ENCODE data around the genes C11orf87, ARHGAP20 and POU2AF2.

DNA sequence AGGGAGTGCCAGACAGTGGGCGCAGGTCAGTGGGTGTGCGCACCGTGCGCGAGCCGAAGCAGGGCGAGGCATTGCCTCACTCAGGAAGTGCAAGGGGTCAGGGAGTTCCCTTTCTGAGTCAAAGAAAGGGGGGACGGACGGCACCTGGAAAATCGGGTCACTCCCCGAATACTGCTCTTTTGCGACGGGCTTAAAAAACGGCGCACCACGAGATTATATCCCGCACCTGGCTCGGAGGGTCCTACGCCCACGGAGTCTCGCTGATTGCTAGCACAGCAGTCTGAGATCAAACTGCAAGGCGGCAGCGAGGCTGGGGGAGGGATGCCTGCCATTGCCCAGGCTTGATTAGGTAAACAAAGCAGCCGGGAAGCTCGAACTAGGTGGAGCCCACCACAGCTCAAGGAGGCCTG is 37.9 kb downstream of the ATM start:
- PRO-cap: no peak
- RAMPAGE, long total RNA, 4 experiments: no peak in any of the 4 experiments

DNA sequence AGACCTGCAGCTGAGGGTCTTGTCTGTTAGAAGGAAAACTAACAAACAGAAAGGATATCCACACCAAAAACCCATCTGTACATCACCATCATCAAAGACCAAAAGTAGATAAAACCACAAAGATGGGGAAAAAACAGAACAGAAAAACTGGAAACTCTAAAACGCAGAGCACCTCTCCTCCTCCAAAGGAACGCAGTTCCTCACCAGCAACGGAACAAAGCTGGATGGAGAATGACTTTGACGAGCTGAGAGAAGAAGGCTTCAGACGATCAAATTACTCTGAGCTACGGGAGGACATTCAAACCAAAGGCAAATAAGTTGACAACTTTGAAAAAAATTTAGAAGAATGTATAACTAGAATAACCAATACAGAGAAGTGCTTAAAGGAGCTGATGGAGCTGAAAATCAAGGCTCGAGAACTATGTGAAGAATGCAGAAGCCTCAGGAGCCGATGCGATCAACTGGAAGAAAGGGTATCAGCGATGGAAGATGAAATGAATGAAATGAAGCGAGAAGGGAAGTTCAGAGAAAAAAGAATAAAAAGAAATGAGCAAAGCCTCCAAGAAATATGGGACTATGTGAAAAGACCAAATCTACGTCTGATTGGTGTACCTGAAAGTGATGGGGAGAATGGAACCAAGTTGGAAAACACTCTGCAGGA is 109.5 kb downstream of the C11orf65 start:
- PRO-cap: no peak
- RAMPAGE, long total RNA, 4 experiments: start-site peak on the plus strand in 2 of 4 experiments, centred at positions 360 to 364 of the sequence, 6 to 20 reads per replicate

DNA sequence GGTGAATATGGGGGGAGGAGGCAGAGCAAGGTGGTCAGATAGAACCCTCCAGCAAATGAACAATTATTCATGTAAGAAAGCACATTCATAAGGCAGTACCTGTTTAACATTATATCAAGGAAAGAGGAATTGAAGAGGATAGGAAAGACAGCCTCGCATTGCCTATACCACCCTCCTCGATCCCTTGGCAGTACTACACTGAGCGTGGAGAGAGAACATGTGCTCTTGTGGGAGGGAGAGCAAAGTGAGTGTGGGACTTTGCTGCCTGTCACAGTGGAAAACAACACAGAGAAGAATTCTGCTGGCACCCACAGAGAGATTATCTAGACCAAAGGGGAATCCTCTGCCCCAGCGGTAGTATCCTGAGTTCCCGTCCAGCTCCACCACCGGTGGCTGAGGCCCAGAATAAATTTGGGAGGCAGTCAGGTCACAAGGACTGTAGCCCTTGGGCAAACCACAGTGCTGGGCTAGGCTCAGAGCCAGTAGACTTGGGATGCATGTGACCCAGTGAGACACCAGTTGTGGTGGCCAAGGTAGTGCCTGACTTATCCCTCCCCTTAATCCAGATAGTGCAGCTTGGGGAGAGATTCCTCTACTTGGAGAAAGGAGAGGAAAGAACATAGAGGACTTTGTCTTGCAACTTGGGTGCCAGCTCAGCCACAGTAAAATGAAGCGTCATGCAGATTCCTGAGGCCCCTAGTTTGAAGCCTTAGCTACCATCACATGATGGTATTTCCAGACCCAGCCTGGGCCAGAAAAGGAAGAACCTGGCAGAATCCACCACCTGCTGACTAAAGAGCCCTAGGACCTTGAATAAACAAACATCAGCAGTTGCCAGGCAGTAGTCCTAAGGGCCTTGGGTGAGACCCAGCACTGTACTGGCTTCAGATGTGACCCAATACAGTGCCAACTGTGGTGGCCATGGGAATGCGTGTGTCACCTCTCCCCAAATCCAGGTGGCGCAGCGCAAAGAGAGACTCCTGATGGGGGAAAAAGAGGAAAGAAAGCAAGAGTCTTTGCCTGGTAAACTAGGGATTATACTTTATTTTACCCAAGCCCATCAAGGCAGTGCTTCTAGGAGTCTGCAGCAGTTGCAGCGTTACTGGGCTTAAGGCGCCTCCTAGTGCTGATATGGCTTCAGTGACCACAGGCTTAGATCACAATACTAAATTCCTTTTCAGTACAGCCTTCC is 17.1 kb upstream of the DDX10 start:
- PRO-cap: no peak
- RAMPAGE, long total RNA, 4 experiments: no peak in any of the 4 experiments

DNA sequence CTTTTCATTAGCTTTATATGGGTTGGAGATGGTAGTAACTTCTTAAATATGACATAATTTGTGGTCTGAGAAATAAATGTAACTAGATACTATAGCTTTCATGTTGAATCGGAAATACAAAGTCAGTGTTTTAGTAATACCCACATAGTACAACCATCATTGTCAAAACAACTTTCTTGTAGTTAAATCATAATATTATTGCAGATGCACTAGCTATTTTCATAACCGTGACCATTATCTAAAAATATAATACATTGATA is 171.2 kb downstream of the DDX10 start:
- PRO-cap: no peak
- RAMPAGE, long total RNA, 4 experiments: no peak in any of the 4 experiments

DNA sequence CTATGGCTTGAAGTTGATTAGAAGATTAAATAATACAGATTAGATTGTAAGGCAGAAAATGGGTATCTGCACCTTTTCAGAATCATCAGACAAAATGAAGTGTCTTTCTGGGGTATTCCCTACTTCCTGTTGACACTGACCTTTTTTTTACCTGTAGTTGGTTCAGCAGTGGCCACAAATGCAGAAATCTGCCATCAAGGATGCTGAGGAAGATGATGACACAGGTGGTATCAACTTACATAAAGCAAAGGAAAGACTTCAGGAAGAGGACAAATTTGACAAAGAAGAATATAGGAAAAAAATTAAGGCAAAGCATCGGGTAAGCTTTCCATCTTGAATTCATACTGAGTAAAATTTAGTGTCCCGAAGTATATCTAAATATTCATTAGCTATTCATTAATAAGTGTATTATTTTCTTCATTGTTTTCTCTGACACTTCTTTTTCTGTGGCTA is 176.3 kb downstream of the DDX10 start:
- PRO-cap: no peak
- RAMPAGE, long total RNA, 4 experiments: no peak in any of the 4 experiments

DNA sequence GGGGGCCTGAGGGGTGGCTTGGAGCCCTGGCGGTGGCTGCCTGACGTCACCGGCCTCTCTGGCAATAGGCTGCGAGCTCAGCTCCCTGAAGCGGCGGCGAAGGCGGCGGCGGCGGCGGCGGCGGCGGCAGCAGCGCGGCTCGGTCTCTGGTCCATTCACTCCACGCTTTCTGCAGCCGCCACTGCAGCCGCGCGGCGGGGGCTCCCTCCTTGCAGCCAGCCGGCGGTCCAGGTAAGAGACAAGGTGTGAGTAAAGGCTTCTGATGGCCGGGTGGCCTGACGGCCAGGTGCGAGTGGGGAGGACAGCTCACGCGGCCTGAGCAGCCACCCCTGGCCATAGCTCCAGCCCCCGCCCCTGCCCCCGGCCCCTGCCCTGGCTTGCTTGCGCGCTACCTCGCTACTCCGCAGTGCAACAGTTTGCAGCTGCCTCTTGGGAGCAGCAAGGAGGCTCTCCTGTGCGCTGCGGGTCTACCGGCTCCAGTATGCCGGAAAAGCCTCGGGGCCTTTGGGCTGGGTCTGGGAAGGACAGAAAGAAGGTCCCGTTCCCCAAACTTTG is at the start of gene C11orf87:
Gene C11orf87 (plus strand): TSS at position 158 of the 555 bp plus-strand sequence.
- PRO-cap: no peak
- RAMPAGE, long total RNA, 4 experiments: no peak in any of the 4 experiments

GRCh38 chr11:110148627-110149188 is 55.5 kb downstream of the ZC3H12C start:
- PRO-cap: no peak
- RAMPAGE, long total RNA, 4 experiments: no peak in any of the 4 experiments

GRCh38 chr11:110257571-110258328 is 38.7 kb downstream of the RDX start:
- PRO-cap: no peak
- RAMPAGE, long total RNA, 4 experiments: no peak in any of the 4 experiments

DNA sequence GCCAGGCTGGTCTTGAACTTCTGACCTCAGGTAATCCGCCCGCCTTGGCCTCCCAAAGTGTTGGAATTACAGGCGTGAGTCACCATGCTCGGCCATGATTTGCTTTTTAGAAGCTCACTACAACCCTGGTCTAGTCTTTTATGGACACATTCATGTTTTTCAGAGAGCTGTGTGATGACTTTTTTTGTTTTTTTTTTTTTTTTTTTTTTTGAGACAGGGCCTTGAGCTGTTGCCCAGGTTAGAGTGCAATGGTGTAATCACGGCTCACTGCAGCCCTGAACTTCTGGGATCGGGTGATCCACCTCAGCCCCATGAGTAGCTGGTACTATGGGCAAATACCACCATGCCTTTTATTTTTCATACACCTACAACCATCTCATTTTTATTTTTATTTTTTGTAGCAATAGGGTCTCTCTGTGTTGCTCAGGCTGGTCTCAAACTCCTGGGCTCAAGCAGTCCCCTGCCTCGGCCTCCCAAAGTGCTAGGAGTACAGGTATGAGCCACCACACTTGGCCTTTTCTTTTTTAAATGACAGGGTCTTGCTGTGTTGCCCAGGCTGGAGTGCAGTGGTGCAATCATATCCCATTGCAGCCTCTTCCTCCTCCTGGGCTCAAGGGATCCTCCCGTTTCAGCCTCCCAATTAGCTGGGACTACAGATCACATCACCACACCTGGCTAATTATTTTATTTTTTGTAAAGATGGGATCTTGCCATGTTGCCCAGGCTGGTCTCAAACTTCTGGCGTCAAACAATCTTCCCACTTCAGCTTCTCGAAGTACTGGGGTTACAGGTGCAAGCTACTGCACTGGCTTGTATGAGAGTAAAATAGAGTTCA is 5.0 kb downstream of the FDX1 start:
- PRO-cap: no peak
- RAMPAGE, long total RNA, 4 experiments: no peak in any of the 4 experiments

DNA sequence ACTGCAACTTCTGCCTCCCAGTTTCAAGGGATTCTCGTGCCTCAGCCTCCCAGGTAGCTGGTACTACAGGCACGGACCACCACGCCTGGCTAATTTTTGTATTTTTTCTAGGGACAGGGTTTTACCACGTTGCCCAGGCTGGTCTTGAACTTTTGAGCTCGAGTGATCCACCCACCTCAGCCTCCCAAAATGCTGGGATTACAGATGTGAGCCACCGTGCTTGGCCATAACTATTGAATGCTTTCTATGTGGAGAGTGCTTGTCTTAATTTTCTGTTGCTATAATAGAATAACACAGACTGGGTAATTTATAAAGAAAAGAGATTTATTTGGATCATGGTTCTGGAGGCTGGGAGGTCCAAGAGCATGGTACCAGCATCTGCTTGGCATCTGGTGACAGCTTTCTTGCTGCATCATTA is 34.2 kb downstream of the FDX1 start:
- PRO-cap: no peak
- RAMPAGE, long total RNA, 4 experiments: no peak in any of the 4 experiments

DNA sequence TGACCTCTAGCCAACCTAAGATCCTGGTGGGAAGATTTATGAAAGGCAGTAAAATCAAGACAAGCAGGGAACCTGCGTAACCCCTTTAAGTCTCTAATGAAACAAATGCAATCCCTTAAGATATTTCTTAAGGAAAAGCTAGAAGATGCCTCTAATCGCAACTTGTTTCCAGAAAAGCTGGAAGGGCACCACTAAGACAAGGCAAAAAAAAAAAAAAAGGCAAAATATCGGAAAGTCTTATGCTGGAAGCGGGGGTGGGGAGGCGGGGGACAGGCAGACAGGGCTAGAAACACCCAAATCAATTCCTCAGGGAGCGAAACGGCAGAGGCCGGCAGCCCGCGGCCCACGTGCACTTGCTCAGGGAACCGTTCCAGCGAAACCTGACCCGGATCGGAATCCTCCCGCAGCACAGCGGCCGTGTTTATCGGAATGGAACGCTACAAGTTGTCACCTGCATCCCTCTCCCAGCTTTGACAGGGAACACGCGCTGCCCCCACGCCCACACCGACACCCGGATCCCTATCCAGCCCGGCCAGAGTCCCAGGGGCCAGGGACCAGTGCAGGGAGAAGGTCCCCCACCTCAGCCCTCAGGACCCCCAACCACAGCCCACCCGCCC is 1.3 kb downstream of the ARHGAP20 start:
- PRO-cap: unidirectional peak, plus-strand start at position 418 of the sequence
- RAMPAGE, long total RNA, 4 experiments: no peak in any of the 4 experiments

DNA sequence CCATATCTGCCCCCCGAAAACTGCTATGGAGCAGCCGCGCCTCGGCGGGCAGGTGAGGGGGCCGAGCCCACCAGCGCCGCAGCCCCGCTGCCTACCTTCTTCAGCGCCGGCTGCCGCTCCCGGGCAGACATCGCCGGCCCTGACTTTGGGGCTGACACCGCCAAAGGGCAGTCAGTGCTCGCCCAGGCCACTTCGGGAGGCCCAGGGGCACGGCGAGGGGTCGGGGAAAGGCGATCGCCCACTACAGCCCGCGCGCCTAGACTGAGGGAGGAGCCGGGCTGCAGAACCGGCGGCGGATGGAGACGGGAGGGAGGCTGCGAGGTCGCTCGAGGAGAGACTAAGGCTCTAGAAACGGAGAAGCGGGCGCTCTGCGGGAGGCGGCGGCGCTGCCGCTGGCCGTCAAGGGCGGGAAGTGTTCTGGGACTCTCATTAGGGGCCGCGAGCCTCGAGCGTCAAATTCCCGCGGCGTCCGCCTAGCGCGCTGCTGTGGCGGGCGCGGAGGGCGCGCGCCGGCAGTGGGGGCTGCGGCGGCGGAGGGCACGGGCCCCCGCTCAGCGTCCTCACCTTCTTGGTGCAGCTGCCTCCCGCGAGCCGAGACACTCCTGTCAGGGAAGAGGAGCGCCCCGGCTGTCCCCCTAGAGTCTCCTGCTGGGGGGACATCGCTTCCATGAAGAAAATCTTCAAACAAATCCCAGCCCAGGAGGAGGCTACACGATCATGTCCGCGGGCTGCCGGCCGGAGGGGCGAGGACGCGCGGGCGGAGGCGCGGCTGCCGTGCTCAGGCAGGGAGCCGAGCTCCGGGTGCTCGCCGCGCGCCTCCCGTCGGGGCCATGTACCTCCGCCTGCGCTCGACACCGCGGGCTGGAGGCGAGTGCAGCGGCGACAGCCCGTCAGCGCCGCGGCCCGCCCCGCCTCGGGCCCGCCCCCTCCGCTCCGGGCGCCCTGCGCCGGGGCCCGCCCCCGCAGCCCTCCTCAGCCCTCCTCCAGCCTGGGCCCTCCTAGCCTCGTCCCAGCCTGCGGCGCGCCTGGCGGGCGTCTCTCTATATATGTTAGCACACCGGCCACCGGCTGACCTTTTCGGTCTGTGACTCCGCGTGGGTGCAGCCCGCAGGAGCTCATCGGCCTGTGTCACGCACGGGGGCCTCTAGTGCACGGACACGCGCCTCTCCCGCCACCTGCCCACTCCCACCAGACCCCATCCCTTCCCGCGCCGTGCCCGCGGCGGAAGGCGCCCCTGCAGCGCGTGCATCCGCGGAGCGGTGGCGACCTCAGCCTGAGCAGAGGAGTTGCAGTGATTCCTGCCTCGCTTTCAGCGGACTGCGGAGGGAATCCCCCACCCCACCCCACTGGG is at the start of gene ARHGAP20:
Gene ARHGAP20 (minus strand): TSS at position 875 of the 1,351 bp plus-strand sequence.
- PRO-cap: bidirectional peak, plus-strand start at position 1,001 of the sequence, minus-strand start at position 863 of the sequence
- RAMPAGE, long total RNA, 4 experiments: no peak in any of the 4 experiments

DNA sequence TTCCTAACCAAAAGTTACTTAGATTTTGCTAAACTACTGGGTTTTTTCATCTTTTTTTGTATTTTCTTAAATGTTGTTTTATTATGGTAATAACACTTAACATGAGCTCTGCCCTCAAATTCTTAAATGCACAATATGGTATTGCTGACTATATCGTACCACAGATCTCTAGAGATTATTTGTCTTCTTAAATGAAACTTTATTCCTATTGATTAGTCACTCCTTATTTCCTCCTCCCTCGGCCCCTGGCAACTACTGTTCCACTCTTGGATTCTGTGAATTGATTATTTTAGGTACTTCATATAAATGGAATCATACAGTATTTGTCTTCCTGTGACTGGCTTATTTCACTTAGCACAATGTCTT is 113.4 kb upstream of the POU2AF2 start:
- PRO-cap: no peak
- RAMPAGE, long total RNA, 4 experiments: no peak in any of the 4 experiments

DNA sequence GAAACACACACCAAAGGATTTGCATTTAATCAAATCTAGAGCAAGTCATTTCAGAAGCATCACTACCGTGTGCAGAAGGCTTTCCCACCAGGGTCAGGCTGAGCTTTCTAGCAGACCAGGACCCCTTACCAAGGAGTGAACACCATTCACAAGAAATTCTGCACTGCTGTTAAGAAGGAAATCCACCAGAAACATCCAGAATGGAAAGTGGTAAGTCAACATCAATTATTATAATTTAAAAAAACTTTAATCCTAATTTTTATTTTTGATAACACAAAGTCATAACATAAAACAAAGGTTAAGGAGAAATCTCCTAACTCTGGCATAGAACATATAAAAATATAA is at the start of gene POU2AF2:
Gene POU2AF2 (plus strand): TSS at position 72 of the 345 bp plus-strand sequence.
- PRO-cap: no peak
- RAMPAGE, long total RNA, 4 experiments: start-site peak on the plus strand in 1 of 4 experiments, centred at position 84 of the sequence, 9 reads per replicate

DNA sequence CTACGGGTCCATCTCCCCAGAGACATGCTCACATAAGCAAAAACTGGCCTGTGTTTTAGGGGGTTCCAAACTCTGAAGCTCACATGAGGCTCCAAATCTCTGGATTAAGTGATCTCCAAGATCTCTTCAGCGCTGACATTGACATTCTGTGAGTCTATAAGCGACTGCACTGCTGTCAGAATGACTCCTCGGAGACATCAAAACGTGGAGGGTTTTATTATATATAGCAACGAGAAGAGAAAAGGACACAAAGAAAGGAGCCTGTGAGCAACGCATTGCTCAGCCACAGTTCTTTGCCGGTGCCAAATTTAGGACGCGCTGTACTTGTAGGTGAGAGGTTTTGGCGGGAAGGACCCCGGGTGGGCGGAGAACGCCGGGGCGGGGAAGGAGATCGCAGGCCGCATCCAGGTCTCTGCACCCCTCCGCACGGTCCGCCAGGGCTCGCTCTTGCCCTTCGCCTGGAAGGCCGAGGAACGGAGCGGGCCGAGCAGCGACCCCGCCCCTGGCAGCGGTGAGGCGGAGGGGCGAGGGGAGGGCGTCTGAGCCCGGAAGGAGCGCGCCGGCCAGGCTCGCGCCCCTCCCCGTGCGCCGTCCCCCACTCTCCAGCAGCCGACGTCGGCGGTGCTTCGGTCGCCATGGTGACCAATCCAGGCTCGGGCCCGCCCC is 413 bp upstream of the SIK2 start:
- PRO-cap: bidirectional peak, plus-strand start at position 538 of the sequence, minus-strand start at position 433 of the sequence; bidirectional peak, plus-strand start outside the sequence, minus-strand start at position 617 of the sequence
- RAMPAGE, long total RNA, 4 experiments: no peak in any of the 4 experiments

DNA sequence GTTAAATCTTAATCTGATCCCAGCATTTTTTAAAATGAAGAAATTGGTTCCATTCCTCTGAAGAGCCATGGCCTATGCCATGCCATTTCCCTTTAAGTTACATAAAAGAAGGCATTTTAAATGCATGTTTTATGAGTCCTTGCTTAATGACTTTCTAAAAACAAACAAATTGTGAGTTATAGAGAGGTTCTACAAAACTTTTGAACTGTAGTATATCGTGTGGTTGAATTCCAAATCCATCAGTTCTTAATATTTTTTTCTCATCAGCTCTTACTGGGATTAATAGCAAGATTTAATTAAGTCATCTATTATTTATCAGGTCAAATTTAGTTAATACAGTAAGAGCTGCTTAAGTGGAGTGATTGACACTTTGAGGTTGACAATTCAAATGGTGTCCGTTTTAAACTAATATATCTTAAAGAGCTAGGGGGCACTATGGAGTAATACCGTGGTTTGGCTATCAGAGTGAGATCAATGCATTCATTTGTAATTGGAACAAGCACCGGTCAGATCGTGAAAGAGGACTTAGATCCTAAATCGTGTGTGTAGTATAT is 2.0 kb downstream of the SIK2 start:
- PRO-cap: no peak
- RAMPAGE, long total RNA, 4 experiments: no peak in any of the 4 experiments

- PRO-cap: no peak
- RAMPAGE, long total RNA, 4 experiments: start-site peak on the plus strand in 1 of 4 experiments, at chr11:111625528-111625697 at its widest, 12 reads per replicate
Measured at GRCh38 chr11:111625166-111625768, 23.0 kb downstream of the SIK2 start.

- PRO-cap: no peak
- RAMPAGE, long total RNA, 4 experiments: no peak in any of the 4 experiments
Measured at GRCh38 chr11:111720827-111721461, 45.2 kb downstream of the PPP2R1B start.

DNA sequence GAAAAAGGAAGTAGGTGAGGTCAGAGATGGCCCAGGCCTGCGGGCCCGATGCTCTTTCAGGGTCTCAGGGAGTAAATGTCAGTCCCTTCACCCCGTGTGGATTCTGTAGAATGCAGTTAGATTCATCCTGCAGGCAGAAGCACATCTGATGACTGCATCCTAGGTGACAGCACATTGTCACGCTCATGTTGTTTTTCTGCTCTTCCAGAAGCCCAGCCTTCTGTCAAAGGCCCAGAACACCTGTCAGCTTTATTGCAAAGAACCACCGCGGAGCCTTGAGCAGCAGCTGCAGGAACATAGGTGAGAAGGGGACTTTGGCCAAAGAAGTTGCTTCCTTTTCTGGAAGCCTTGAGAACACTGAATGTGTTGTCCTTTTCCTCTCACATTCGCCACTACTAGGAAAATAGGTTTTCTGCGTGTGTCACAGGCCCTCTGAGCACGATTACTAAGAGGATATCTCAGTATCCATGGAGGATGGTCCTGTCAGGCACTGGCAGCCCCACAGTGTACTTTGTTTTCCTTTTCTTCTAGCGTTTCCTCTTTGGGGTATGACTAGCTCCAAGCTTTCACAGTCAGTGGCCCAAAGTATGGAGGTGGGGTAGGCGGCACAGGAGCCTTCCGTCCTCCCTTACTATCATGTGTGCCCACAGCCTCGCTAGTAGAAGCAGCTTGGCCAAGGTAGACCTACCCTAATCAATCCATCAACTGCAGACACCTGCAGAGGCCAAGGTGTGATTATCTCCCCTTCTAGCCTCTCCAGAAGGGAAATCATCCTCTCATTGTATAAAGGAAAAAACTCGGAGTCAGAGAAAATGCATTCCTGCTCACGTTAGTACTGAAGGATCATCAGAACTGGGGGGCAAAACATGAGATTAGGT is 43.5 kb downstream of the PPP2R1B start:
- PRO-cap: no peak
- RAMPAGE, long total RNA, 4 experiments: no peak in any of the 4 experiments

- PRO-cap: no peak
- RAMPAGE, long total RNA, 4 experiments: no peak in any of the 4 experiments
Measured at GRCh38 chr11:111767085-111767570, 939 bp upstream of the PPP2R1B start.